Occipital lobe (tissue), 2 donors: ENCODE results near the gene ACTBL2.

- RAMPAGE, long total RNA, result no peak
Measured at GRCh38 chr5:55424780-55425414, 109.9 kb downstream of the PLPP1 start.

DNA sequence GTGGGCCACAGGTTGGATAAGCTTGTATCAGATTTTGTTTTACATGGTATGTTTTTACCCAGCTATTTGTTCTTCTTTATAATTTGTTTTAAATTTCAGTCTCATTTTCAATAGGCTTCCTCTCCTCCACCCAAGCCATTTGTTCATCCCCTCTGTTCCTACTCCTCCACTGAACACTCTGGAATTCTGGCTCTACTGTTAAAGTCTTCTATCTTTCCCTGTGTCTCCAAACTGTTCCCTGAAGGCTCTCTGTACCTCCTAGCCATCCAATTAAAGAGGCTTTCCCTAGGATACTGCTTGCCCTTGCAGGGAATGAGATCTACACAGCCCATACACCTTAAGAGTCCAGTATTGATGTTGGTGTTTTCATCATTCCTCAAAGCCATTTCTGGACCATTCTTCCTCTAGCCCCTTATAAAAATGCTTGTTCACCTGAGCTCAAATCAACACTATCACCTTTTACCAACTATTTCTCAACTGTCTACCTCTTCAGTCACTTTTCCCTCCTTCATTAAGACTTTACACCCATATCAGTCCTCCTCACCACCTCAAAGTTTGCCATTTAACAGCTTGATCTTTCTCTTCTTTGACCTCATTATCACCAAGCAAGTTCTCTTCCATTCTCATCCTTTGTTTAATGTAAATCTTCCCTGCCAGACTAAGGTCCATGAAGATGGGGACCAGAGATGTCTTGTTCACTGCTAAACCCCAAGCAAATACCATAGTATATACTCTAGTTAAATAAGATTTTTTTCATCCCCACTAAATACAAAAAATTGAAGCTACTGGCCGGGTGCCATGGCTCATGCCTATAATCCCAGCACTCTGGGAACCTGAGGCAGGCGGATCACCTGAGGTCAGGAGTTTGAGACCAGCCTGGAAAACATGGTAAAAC, 68.9 kb downstream of the PLPP1 start:
- RAMPAGE, long total RNA, result no peak

DNA sequence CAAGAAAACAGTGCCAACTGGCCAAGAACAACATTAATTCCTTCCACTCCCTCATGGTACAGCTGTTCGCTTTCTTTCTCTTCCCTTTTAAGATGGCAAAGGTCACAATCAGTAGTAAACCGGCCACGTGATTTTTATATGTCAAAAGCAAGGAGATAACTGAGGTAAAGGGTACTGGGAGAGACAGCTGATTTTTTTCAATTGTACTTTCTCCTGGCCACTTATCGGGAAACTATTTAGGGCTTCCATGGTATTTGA, 25.0 kb downstream of the PLPP1 start:
- RAMPAGE, long total RNA, result no peak

- RAMPAGE, long total RNA, result no peak
Measured at GRCh38 chr5:55946089-55946357, 48.7 kb downstream of the IL6ST start.

GRCh38 chr5:55959109-55959483, 35.7 kb downstream of the IL6ST start:
- RAMPAGE, long total RNA, result no peak

DNA sequence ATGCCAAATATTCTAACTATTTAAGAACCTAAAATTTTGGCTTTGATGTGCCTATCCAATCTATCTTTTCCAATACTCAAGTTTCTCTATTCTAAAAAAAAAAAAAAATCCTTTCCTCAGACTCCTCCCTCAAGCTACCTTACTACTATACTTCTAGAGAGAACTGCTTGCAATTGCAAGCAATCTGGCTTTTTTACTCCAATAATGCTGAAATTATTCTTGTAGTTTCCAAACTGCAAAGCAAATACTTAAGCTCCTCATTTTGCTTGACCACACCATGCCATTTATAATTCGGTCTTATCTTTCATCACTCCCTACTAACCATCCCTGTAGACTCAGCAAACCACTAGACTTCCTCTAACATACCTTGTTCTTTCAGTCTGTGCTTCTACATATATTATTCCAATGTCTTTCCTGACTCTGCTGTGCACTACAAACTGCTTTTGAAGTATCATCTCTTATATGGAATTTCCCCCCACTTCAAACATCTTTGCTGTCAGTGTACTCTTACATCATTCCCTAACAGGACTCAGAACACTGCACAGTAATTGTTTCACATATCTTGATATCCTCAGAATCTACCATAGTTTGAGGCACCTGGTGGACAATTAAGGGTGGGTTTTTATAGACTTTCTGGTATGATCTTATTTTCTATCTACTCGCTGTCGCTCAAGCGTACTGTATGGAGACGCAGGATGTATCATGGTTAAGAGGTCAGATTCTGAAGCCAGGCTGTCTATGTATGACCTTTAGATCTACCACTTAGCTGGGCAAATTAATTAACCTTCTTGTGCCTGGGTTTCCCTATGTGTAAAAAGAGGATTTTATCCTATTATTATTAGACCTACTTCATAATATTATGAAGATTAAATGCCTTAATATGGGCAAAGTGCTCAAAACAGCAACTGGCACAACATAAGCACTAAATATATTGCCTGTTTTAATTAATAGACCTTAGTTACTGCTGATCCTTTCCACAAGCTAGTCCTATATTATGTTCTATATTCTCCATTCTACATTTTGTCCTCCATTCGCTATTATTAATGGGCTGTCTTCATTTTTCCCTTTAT, 2.8 kb downstream of the IL6ST start:
- RAMPAGE, long total RNA, result no peak

GRCh38 chr5:55992721-55993424, 1.9 kb downstream of the IL6ST start:
- RAMPAGE, long total RNA, result no peak

DNA sequence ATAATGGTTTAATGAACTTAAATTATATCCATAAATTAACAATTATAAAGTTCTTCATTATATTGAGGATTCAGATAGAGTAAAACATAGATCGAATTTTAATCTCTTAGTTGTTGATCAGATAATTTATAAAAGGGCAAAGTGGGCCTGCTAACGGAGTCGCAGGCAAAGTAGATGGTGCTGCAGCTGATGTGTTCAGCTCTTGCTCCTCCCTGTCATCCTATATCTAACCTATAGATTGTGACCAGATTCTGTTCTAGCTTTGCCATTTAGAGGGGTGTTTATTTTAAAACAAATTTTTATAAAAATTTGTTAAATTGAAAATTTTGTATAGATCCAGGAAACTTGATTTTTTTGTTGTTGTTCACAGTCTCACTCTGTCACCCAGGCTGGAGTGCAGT, 1.2 kb upstream of the IL6ST start:
- RAMPAGE, long total RNA, result no peak

GRCh38 chr5:56052986-56053260, 58.2 kb upstream of the IL6ST start:
- RAMPAGE, long total RNA, result no peak

- RAMPAGE, long total RNA, result no peak
Measured at GRCh38 chr5:56097947-56098284, 103.2 kb upstream of the IL6ST start.

GRCh38 chr5:56116452-56117310, 116.4 kb downstream of the ANKRD55 start:
- RAMPAGE, long total RNA, result no peak

DNA sequence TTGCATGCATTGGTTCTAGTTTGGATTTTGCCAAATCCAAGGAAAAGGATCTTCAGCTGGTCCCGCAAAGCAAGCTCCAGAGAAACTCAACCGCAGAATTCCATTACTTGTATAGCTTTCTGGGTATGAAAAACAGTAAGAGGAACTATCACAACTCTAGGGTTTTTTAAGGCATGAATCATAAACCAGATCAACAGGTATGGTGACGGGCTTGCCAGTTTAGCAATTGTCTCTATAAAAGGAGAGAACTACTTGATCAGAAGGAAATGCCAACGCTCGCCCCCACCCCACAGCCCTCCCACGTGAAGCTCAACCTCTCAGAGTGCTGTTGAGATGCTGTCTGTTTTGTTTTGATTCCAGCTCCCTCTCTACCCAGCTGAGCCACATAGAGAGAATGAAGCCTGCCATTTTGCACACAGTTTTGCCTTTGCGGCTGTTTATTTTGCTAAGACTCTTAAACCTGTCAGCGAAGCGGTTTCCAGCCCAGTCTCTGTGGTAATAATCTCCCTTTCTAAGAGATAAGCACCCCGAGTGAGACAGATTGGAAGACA, 257.8 kb upstream of the ANKRD55 start:
- RAMPAGE, long total RNA, result no peak

DNA sequence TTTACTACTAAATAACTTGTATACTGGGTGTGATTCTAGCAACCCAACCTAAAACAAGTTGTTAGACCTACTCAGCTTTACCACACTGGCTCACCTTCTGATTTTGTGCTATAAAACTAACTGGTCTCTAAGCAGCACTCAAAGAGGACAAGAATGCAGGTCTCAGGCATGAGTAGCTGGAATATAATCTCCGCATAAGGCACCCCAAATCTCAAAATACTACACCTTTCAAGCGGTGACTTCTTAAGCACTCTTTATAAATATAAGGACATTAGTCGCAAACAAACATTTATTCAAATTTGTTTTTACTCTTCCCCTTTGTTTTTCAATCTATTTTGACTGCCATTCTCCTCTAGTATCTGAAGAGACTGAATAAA, 202.4 kb upstream of the MAP3K1 start:
- RAMPAGE, long total RNA, result no peak

GRCh38 chr5:56669967-56670453, 145.3 kb upstream of the MAP3K1 start:
- RAMPAGE, long total RNA, result no peak

DNA sequence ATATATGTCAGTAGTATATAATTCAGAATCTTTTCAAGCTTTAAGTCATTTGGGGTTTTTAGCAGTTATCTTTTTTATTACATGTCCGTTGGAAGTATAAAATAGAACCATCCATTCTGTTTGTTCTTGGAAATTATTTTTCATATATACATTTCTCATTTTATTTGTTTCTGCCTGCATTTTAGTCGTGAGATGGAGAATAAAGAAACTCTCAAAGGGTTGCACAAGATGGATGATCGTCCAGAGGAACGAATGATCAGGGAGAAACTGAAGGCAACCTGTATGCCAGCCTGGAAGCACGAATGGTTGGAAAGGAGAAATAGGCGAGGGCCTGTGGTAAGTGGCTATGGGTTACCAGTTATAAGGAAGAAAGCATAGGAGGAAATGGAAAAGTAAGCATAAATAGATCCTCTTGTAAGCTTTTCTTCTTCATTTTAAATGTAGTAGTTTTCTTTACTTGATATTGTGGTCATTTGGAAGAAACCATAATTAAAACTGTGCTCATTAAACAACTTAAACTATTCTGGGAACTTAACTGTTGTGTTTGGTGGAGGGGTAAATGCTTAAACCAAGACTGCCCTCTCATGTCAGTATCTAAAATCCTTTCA, 41.2 kb downstream of the MAP3K1 start:
- RAMPAGE, long total RNA, result no peak

DNA sequence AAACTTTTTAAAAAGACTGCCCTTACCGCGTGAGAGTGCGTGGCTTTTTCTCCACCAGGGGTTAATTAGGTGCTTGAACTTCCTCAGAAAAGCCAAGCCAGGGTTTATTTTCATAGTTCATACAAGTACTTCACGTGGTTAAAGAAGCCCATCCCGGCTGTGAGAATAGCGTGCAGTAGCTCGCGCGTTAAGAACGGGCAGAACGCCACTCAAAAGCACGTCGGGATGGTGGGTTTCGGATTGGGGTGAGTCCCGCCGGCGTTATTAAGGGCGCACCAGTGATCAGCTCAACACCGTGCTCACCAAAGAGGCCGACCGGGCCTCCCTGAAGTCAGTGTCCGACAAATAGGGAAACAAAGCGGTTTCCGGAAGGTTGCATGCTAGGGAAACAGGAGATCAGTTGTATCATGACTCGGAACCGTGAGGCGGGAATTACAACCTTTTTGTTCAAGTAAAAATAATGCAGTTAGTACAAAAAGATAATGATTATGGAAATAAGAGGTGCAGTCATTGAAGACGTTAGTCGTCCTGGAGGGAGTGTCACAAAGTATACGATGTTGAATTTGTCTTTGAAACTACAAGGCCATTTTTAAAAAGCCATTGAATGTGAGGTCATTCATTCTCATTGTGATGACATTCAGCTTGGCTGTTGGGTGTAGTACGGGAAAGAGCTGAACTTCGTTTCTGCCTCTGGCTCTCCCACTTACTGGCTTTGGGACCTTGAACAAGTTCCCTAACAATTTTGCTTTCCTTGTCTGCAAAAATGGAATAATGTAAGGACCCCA, 946 bp downstream of the SETD9 start:
- RAMPAGE, long total RNA, result no peak

DNA sequence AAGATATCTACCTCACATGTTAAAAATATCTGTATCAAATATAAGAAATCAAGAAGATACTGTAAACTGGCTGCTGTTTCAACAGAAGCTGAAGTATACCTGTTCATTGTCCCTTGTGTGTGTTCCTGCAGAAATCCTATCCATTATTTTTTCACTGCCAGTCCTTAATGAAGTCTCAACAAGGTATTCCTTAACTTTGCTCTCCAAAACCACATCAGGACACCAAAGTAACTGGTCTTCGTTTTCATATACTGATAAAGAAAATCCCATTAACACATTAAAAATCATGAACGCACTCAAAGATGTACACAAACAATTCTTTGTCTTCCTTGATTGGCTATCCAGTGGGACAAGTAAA, 18.8 kb downstream of the MIER3 start:
- RAMPAGE, long total RNA, result no peak

- RAMPAGE, long total RNA, result no peak
Measured at GRCh38 chr5:56950381-56951158, 1.4 kb downstream of the MIER3 start.

DNA sequence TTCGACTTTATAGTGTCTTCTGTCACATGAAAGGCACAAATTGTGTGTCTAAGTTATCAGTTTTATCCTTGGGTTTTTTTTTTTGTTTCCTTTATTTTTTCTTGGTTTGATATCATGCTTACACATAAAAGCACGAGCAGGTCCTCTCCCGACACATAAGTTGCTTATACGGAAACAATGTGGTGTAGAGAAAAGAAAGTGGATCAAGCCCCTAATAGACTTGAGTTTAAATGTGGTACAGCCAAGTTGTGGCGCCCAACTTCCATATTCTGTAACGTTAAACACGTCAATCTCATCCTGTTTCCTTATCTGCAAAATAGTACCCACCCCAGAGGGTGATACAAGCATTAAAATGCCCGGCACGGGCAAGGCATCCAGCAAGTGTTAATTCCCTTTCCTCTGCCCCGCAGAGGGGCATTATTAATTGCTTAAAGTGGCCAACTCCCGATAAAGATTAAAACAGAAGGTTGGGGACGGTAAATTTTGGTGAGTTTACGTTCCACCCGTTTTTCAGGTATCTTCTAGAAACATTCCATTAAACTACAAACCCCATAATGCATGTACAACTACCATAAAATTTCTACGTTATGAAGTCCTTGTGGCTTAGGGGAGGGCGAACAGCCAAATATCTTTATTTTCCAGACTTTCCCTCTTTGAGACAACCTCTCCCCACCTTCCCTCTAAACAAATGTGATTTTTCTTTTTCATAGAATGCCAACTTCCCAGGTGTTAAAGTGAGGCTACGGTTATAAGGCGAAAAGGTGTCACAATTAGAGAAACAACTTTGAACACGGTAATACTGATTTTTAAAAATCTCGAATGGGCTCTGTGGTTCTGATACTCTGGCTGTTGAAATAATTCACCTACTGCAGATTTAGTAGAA, 1.4 kb upstream of the GPBP1 start:
- RAMPAGE, long total RNA, result no peak

- RAMPAGE, long total RNA, result no peak
Measured at GRCh38 chr5:57482498-57482957, at the start of gene ACTBL2. ACTBL2 (minus strand) TSS chr5:57482811.